ENCODE data around the genes AKAP4, EZHIP and CENPVL2.

- RRBS: no CpG with 5 or more reads among the region's 2 CpGs
Measured at GRCh38 chrX:48762246-48762445, 599 bp downstream of the GLOD5 start.

DNA sequence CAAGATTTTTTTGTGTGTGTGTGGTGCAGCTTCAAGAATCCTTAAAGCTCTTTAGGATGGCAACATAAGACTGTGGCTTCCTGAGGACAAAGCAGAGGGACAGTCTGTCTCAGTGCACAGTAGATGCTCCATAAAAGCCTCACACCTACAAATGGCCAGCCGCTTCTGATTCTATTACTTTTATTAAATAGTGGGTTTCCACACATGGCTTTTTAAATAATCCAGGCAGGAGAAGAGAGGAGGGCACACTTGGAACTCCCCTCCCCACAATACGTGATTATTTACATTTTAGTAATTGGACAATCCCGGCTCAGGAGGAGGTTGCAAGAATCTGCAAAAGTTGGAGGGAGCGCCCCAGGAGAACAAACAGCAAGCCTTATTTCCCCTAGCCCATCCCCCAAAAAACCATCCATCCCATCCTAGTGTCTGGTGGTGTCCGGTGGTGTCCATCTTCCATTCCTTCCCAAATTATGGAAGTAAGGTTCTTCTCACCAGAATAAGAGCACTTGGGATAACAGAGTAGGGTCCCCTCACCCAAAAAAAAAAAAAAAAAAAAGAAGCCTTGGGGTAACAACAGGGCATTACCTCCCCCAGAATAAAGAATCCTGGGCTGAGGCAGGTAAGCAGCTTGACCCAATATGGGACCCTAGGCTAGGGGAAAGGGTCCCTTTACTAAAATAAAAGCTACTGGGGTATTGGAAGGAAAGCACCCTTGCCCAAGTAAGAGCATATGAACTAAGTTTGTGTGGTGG, 1.7 kb upstream of the SLC35A2 start:
- RRBS: no CpG with 5 or more reads among the region's 5 CpGs

DNA sequence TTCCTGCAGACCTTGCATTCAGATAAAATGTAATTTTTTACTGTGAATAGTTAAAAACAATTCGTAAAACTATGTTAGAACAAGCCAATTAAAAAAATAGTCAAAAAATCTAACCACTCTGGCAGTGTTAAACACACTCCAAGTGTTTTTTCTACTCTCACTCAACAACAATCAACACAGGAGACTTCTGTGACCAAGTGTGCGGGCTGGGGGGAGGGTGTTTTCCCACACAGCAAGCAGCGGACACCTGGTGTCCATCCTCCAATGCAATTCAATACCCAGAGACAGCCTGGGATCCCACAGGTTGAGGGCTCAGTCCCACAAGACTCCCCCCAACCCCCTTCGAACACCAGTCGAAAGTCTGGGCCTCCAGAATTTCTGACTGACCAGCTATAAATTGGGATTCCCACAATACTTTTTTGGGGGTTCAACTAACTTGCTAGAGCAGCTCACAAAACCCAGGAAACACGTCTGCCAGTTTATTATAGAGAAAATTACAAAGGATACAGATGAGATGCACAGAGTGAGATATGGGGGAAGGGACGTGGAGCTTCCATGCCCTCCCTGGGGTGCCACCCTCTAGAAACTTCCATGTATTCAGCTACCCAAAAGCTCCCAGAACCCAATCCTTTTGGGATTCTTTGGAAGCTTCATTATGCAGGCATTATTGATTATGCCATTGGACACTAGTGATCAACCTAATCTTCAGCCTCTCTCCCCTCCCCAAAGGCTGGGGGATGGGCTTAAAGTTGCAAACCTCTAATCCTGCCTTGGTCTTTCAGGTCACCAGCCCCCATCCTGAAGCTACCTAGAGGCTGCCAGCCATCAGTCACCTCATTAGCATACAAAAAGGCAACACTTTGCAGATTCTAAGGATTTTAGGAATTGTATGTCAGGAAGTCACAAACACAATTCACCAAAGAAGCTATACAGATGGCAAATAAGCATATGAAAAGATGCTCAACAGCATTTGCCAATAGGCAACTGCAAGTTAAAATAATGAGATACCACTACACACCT, 8.6 kb upstream of the PIM2 start:
- RRBS: no CpG with 5 or more reads among the region's 7 CpGs

- RRBS: no CpG with 5 or more reads among the region's 7 CpGs
Measured at GRCh38 chrX:48936780-48937538, 18.1 kb upstream of the PIM2 start.

DNA sequence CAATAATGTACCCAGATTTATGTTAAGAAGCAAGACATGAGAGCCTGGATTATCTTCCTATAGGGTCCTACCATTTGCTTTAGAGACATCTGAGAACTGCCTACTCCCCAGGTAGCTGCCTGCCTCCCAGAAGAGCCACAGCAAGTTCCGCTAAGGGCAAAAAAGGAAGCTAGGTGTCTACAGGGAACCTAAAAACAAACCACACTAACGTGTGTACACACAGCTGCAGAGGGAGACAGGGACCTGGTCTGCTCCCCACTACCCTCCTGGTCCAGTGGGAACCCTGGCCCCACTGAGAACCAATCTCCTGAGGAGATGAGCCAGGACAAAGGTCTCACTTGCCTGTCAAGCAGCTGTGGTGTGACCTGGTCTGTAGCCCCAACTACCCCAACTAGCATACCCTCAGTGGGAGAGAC, 17.6 kb downstream of the OTUD5 start:
- RRBS: no CpG with 5 or more reads among the region's 2 CpGs

DNA sequence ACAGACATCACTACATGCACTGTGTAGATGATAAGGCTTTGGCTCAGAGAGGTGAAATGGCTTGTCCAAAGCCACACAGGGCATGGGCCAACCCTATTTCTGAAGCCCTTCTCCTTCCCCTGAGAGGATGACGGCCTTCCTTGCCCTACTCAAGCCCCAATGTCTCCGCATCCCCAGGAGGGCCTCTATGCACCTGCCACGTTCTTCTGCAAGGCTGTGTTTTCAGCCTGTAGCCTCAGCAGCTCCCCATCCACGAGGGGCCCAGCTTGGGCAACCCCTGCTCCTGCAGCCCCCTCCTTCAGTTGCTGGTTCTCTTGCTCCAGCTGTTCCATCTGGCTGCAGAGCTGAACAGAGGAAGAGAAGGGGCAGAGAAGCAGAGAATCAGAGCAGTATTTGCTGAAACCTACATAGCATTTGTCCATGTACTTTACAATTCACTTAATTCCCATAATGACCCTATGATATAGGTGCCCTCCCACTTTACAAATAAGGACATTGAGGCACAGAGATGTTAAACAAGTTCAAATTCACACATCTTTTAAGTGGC, 8.8 kb downstream of the GRIPAP1 start:
- RRBS: no CpG with 5 or more reads among the region's 4 CpGs

DNA sequence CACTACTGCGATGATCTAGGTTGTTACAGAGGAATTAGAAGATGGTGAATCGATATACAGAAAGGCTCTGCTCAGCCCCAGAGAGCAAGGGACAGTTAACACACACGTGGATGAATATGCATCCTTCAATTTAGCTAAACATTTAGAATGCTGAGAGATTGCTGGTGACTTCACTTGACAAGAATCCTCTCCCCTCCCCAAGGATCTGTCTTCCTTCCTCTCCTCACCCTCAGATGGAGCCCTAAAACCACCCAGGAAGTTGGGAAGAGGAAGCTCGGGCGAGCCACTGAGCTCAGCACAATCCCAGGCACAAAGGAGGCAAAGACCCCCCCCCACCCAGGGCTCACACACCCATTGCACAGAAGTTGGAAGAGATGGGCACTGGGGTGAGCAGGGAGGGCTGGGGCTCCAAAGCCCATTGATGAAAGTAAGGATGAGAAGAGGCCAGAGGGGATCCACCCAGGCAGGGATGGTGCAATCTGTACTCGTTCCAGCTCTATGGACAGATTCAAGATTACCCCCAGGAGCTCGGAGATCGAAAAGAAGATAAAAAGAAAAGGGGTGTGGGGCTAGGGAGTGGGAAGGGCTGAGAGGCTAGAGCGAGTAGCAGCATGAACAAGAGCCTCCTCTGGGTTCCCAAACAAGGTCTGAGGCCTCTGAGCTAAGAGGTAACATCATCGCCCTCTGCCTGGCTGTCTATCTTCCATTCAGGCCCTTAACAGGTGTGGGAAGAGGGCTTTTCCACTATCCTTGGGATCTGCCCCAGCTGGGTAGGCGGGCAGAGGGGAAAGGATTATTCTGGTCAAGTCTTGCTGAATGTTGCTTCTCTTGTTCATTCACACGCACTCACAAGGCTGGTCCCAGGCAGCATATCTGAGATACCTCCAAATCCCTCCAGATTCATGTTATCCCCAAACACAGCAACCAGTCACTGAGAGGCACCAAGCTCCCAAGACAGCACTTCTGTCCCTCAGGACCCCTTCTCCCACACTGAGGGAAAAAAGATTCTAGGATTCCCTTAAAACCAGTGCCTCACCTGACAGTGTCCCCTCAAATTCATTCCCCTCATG, 1.1 kb downstream of the TFE3 start:
- RRBS: no CpG with 5 or more reads among the region's 12 CpGs

GRCh38 chrX:49042763-49043066, 442 bp downstream of the TFE3 start:
- RRBS: 23% methylated on average over 6 of the region's 13 CpGs

- RRBS: no CpG with 5 or more reads among the region's 11 CpGs
Measured at GRCh38 chrX:49141645-49142526, 18.4 kb upstream of the GPKOW start.

DNA sequence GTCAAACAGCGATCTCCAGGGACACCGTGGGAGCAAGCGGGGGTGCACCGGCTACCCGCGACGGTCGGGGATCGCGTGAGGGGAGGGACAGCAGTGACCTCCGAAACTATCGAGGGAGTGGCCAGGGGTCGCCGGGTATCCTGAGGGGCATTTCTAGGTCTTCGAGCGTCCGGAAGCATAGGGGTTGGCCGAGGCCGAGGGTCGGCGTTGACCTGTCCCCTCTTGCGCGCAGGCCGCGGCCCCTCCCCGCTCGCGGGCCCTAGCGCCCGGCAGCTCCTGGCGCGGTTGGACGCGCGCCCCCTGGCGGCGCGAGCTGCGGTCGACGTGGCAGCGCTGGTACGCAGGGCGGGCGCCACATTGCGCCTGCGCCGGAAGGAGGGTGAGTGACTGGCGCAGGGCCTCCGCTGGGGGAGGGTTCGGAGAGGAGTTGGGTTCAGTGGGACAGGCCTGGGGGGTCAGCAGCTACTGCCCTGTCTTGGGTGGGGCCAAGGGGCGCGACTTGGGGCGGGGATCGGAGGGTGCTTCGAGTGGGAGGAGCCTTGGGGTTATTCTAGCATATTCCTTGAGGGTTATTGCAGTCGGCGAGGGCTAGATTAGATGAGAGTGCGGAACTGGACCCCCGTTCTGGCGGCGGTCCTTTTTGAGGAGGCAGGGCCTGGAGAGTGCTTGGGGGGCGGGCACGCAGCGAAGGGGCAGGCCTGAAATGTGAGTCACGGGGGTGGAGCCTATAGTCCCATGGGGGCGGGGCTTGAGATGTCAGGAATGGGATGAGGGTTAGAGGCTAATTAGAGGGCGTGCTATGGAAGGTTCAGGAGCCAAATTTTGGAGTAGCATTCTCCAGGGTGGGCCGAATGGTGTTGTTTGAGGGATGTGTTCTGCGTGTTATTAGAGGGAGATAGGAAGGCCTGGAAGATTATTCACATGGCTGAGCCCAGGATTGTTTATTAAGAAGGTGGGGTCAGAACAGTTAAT, 1.3 kb downstream of the MAGIX start:
- RRBS: no CpG with 5 or more reads among the region's 70 CpGs

- RRBS: no CpG with 5 or more reads among the region's 25 CpGs
Measured at GRCh38 chrX:49176876-49177951, 5.5 kb downstream of the PLP2 start.

DNA sequence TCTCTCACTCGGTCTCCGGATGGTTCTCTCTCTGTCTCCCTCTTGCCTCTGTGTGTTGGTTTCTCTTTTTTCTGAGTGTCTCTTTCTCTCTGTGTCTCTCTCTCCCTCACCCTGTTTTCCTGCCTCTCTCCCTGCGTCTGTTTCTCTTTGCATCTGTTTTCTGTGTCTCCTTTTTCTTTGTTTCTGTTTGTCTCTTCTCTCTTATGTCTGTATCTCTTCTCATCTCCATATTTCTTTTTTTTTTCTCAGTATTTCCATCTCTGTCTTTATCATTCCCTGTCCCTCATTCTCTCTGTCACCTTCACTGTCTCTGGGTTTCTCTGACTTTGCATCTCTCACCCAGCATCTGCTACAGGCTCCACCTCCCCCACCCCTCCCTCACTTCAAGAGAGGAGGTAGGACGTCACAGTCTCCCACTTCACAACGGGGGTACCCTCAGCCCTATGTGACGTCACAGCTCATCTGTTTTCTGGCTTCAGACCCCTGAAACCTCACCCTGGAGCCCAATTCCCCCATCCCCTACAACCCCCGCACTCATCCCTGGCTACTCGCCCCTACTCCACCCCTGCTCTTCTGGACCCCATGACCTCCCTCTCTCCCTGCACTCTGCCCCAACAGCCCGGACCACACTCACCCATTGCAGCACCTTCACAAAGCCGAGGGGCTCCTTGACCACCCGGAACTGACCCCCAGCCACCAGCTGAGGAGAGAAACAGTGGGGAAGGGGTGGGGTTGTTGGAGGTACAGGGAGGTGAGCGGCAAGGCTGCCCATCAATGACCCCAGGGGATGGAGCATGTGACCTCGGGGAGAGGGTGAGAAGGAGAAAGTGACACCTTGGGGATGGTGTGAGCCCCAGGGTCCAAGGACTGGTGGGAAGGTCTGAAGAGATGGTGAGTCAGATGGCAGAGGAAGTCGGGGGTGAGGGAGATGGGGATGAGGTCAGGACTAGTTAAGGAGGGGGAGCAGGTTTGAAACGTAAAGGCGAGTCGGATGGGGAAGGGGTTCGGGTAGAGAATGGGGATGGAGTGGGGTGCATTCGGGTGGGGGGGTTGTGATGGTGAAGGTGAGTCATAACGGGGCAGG, 1.3 kb downstream of the SYP start:
- RRBS: 5% methylated on average over 3 of the region's 20 CpGs

DNA sequence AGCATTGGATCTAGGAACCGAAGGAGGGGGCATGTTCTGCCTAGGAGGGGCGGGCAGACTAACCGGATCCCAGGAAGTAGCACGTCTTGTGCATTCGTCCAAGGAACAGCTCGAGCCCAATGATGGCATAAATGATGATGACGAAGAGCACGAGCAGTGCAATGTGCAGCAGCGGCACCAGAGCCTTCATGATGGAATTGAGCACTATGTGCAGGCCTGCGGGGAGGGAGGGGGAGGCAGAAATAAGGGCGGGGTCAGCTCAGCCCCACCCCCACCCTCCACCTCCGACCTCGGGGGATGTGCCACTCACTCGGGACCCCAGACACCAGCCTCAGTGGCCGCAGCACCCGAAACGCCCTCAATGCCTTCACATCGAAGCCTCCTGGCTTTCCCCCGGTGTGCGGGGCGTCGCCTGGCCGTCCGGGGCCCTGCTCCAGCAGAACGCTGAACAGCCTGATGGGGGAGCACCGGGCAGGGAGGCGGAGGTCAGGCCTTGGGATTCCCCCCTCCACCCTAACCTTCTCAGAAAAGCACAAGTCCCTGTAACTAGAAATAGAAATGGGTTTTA, 2.9 kb downstream of the CACNA1F start:
- RRBS: 63% methylated on average over 3 of the region's 27 CpGs

- RRBS: no CpG with 5 or more reads among the region's 2 CpGs
Measured at GRCh38 chrX:49271350-49271939, 1.9 kb downstream of the PPP1R3F start.

GRCh38 chrX:49926116-49926830, 3.9 kb downstream of the CLCN5 start:
- RRBS: no CpG with 5 or more reads among the region's 5 CpGs

DNA sequence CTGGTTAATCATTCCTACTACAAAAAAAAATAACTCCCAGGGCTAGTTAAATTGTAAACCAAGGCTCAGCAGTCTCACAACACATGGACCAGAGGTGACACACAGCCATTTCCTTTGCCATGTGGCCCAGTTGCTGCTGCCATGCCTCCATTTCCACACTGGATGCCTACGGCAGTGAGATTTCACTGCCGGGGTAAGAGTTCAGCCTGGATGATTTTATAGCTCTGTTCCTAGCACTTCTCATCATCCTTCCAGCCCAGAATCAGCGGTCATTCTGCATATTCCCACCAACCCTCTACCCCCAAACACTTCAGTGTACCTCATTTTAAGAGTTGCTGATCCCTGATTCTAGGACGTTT, 107.1 kb downstream of the AKAP4 start:
- RRBS: no CpG with 5 or more reads among the region's 4 CpGs

DNA sequence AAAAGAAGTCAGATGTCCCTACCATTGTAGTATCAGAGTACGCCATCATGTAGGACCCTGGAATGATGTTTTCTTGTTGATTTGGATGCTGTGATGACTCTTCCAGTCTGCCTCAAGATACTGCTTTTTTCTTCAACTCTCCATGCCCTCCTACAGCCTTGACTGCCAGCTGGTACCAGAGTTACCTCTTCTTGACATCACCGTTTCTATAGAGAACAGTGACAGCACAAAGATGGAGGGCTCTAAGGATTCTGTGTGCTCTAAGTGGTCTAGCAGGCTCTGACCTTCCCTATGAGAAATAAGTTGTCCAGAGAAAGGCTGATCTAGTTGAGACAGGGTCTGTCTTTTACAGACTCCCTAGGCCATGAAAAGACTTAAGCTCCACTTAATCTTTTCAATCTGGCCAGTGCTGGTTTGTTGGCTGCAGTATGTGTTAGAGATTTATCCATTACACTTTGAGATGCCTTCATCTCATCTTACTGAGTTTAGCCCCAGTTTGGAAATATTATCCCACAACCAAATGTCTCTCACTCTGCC, at the start of gene AKAP4:
Gene AKAP4 (minus strand): TSS at position 167 of the 537 bp plus-strand sequence.
- RRBS: no CpG with 5 or more reads among the region's 2 CpGs

DNA sequence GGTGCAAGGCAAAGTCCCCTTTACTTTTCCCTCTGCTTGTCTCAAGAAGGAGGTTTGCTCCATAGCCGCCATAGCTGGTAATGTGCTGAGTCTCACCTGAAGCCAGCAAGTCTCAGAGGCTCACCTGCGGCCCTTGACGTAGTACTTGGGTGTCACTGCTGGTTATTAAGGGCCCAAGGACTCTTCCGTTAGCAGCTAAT, 142.6 kb downstream of the BMP15 start:
- RRBS: no CpG with 5 or more reads among the region's 4 CpGs

- RRBS: 87% methylated on average over 11 of the region's 25 CpGs
Measured at GRCh38 chrX:51406543-51407070, at the start of gene EZHIP. EZHIP (plus strand) TSS chrX:51406948.

GRCh38 chrX:51682615-51683119, at the start of gene CENPVL2:
CENPVL2 (minus strand) TSS chrX:51682831.
- RRBS: no CpG with 5 or more reads among the region's 44 CpGs

Measured in SK-N-MC (cell line).